ENCODE results near the gene ZFAND2B.

GRCh38 chr2:219206612-219207600 lies at the start of gene ZFAND2B:
Gene ZFAND2B (plus strand): TSS chr2:219206782.
- CAGE, long polyA plus RNA: start-site peak on the plus strand at chr2:219206790-219206923, 102 and 89 reads in 2 replicates
- RRBS: 2% methylated on average over 15 of the region's 82 CpGs

- CAGE, long polyA plus RNA: no peak
- RRBS: 30% methylated on average over 3 of the region's 12 CpGs
Measured at GRCh38 chr2:219207601-219208118, 1.1 kb downstream of the ZFAND2B start.

GRCh38 chr2:219222125-219222455 lies 3.3 kb upstream of the ABCB6 start:
- CAGE, long polyA plus RNA: no peak
- RRBS: 97% methylated on average over 4 of the region's 12 CpGs

DNA sequence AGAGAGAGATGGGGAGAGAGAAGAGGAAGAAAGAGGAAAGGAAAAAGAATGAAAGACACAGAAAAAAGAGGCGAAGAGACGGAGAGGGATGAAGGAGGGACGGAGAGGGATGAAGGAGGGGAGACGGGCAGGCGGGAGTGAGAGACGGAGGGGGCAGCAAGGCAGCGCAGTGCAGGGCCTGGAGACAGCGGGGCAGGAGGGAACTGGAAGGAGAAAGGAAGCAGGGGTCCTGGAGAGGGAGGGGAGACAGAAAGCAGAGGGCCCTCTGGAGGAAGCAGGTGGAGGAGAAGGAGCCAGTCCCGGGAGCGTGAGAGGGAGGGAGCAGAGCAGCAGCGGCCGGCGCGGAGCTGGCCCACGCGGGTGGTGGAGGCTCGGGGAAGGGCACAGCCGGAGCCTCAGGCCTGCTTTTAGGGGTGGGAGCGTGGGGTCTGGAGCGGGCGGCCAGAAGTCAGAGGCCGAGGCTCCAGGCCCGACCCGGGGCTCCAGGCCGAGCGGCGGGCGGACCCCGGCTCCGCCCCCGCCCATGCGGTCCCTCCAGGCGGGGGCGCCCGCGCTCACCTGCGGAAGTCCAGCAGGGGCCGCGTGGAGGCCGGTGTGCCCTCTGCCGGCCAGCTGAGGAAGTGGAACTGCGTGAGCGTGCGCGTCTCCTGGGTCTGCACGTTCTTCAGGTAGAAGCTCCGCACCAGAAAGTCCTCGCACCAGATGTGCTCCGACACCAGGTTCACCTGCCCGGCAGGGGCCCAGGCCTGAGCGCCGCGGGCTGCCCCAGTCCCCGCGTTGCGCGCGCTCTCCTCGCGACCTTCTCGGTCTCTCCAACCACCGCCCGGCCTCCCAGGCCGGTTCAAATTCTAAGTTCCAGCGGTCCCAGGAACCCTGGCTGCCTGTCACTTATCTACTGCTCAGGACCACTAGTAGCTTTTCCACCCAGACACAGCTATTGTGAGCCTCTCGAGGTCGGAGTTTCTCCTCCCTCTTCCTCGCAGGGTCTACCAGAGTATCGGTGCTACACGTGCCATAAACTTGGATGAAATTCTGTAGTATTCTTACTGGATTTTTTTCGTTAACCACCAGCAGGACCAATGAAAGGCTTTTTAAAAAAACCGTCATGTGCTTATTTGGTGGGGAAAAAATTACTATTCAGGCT lies 14.4 kb downstream of the PTPRN start:
- CAGE, long polyA plus RNA: no peak
- RRBS: 9% methylated on average over 31 of the region's 72 CpGs

- CAGE, long polyA plus RNA: no peak
- RRBS: no CpG with 5 or more reads among the region's 21 CpGs
Measured at GRCh38 chr2:219404206-219405494, 13.5 kb upstream of the DES start.

- CAGE, long polyA plus RNA: no peak
- RRBS: no CpG with 5 or more reads among the region's 17 CpGs
Measured at GRCh38 chr2:219419387-219420454, 1.5 kb downstream of the DES start.

DNA sequence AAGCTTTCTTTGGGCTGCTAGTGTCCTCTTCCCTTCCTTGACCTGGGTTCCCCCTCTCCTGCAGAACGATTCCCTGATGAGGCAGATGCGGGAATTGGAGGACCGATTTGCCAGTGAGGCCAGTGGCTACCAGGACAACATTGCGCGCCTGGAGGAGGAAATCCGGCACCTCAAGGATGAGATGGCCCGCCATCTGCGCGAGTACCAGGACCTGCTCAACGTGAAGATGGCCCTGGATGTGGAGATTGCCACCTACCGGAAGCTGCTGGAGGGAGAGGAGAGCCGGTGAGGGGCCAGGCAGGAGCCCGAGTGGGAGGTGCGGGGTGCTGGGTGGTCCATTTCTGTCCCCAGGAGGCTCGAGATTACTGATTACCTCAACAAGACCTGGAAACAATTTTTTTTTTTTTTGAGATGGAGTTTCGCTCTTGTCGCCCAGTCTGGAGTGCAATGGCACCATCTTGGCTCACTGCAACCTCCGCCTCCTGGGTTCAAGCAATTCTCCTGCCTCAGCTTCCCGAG lies 3.2 kb downstream of the DES start:
- CAGE, long polyA plus RNA: no peak
- RRBS: 99% methylated on average over 4 of the region's 19 CpGs

DNA sequence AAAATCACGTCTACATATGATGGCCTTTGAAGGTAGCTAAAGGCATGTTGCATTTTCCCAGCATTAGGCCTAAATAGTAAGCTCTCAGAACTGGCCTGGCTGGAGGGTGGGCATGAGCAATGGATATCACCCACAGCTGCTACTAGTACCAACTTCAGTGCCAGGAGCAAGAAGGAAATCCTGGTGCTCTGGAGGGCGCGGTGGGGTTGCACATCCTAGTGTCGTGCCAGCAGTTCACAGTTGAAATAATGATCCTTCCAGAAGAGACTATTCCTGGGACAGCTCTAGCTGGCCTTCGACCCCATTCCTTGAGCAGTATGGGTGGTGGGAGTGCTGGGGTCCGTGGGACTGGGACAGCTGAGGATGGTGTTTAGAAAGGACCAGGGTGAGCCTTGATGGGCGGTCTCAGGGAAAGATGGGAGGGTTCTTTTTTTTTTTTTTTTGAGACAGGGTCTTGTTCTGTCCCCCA lies 4.9 kb downstream of the DES start:
- CAGE, long polyA plus RNA: no peak
- RRBS: no CpG with 5 or more reads among the region's 7 CpGs

GRCh38 chr2:219444314-219445267 lies 9.9 kb downstream of the SPEG start:
- CAGE, long polyA plus RNA: no peak
- RRBS: no CpG with 5 or more reads among the region's 35 CpGs

DNA sequence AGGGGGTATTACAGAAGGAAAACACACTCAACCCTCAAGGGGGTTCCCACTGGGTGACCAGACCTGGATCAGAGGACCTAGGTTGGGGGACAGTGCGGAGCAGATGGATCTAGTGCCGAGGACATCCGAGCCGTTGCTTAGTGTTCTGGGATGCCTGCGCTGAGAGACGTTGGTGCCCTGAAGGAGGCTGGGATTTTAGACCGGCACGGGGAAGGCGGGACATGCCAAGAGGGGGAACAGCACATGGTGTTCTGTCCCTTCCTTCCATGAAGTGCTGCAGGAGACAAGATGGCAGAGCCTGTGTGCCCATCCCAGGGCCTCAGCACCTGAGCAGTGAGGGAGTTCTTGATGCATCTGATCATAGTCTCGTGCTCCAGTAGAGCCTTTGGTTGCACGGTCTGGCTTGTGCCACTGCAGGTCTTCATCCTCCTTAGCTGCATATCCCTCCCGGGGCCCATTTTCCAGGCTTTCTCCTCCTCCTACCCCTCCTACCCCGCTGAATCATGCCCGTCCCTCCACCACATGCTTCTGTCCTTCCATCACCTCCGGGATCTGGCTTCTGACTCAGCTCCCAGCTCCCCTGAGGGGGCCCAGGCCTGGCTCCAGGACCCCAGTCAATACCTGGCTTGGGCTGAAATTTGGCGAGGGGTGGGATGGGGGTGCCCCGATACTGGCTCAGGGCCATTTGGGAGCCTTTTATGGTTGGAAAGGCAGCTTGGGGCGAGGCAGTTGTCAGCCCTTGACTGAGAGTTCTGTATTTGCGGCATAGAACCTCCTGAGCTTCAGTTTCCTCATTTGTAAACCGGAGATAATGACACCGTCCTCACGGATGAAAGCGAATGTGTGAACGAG lies 18.1 kb downstream of the SPEG start:
- CAGE, long polyA plus RNA: no peak
- RRBS: 3% methylated on average over 2 of the region's 24 CpGs

GRCh38 chr2:219501398-219502439 lies 3.0 kb downstream of the GMPPA start:
- CAGE, long polyA plus RNA: no peak
- RRBS: no CpG with 5 or more reads among the region's 28 CpGs

DNA sequence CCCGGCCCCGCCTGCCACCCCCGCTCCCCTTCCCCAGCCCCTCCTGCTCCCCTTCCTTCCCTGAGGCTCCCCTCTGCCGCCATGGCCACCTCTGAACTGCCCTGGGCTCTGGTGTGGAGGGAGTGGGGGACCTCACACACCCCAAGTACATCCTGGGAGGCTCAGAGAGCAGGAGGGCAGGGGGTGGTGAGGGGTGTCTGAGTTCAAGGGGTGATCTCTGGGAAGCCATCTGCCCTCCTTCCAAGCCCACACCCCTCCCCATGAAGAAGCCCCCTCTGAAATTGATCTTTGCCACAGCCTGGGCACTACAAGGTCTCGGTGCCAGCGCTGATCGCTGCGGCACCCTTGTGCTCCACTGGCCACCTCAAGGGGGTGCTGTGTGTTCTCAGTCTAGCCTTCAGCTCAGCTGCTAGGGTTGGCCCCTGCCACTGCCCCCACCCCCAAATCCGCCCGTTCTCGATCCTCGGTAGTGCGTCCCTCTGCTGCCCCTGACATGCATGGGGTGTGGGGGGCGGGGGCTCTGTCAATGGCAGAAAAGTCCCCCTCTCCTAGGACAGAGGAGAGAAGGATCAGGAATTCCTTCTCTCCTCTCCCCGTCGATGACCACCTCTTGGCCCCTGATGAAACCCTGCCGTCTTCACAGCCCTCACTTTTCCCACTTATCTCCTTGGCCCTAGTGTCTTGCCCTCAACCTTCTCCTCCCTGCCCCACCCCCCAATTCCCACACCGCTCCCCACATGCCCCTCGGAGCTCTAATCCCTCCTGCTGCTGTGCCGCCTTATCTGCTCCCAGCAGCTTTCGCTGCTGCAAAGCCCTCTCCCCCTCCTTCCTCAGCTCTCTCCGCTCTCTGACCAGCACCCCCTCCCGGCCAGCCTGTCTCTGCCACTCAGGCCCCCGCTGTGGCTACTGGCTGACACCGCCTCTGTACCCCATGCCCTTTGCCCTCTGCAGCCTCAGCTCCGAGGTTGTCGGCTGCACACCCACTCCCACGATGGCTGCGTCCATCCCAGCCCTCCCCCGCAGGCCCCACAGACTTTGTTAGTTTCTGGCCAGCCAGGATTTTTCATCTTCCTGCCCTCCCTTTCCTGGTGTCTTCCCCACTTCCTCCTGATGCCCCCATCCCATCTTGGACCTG lies 4.4 kb upstream of the ASIC4 start:
- CAGE, long polyA plus RNA: no peak
- RRBS: no CpG with 5 or more reads among the region's 30 CpGs

DNA sequence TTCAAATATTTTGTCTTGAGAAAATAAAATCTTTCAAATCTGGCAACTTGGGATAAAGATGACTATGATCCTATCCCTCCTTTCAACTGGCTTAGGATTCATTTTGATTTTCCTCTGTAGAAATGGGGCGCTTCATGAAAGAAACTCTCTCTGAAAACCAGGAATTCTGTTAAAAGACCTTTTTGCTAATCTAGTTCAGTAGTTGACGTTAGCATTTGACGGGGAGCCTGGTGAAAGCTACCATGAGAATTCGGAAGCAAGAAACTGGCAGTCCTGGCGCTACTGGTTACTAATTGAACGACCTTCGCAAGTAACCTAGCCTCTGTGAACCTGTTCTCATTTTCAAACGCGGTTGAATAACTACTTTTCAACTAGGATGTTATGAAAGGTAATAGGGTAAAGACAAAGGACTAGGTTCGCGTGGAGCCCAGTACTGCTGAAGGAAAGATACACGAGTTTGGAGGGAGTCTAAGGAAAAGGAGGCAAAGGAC lies 665 bp upstream of the STK11IP start:
- CAGE, long polyA plus RNA: no peak
- RRBS: no CpG with 5 or more reads among the region's 12 CpGs

GRCh38 chr2:219605240-219605931 lies 7.7 kb downstream of the STK11IP start:
- CAGE, long polyA plus RNA: no peak
- RRBS: no CpG with 5 or more reads among the region's 8 CpGs

- CAGE, long polyA plus RNA: no peak
- RRBS: 85% methylated on average over 3 of the region's 14 CpGs
Measured at GRCh38 chr2:219615810-219616300, 11.6 kb upstream of the SLC4A3 start.

- CAGE, long polyA plus RNA: no peak
- RRBS: no CpG with 5 or more reads among the region's 7 CpGs
Measured at GRCh38 chr2:219626483-219626877, 950 bp upstream of the SLC4A3 start.

DNA sequence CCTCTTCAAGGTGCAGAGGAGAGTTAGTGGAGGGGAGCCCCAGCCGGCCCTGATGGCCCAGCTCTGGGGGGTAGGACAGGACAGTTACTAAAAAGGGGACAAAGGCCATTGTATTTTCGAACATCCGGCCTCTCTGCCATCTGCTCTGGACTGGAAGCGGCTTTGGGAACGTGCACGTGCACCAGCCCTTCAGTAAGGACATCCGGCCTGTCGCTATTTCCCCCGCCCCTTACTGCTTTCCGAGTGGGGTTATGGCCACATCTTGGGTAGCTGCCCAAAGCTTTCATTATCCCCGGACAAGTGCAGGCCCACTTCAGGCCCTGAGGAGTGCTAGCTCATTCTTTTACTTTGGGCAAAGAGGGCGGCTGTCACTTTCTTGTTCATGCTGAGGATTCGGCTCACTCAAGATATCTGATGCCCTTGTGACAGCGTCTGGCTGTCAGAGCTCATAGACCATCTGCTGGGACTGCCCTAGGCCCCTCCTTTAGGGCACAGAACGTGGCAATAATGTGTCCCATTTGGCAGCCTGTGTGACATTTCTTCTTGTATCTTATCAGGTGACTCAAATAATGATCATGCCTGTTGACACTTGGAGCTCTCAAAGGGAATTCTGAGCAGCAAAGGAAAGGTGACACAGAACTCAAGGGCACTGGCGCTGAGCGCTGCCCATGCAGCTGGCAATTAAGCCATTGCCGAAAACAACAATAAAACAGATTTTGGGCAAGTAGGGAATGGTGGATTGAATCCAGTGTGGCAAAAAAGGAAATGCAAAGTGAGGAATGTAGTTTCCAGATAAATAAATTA lies 17.6 kb downstream of the SLC4A3 start:
- CAGE, long polyA plus RNA: no peak
- RRBS: 22% methylated on average over 10 of the region's 18 CpGs

DNA sequence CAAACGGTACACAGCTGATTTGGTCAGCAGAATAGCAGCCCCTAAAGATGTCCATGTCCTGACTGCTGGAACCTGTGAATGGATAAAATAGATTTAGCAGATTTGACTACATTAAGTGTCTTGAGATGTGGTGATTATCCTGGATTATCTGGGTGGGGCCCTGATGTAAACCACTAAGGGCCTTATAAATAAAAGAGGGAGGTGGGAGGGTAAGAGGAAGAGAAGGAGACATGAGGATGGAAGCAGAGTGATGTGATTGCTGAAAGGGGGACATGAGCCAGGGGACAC lies 637.8 kb downstream of the SLC4A3 start:
- CAGE, long polyA plus RNA: no peak
- RRBS: no CpG with 5 or more reads among the region's 1 CpG

GRCh38 chr2:221104388-221104948 lies 467.6 kb downstream of the EPHA4 start:
- CAGE, long polyA plus RNA: no peak
- RRBS: no CpG with 5 or more reads among the region's 15 CpGs

DNA sequence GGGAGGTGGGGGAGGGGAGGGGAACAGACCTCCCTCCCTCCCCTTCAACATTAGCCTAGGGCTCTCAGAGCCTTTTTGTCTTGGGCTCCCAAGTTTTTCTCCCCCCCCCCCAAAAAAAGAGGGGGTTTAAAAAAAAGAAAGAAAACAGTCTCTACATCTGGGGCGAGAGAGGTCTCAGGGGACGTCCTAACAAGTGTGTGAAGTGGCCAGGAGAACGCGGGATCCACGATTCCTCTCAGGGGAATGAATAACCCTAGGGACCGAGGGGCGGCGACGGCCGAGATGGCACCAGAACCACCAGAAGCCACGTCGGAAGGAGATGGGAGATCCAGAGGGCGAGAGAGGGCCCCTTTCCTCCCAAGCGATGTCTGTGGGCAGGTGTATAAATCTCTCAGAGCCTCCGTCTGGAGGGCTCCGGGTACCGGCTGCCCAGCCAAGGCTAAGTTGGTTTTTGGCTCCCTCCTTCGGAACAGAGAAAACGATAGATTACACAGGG lies 1.8 kb downstream of the EPHA4 start:
- CAGE, long polyA plus RNA: no peak
- RRBS: no CpG with 5 or more reads among the region's 19 CpGs

All from AG04450 (cell line).